Neuron (in vitro differentiated cells): ENCODE measurements around a stretch of chr14.

GRCh38 chr14:74611324-74611666 is 742 bp downstream of the LTBP2 start:
- PRO-cap, result no peak

GRCh38 chr14:74617356-74617738 is 5.3 kb upstream of the LTBP2 start:
- PRO-cap, result no peak

- PRO-cap, result no peak
Measured at GRCh38 chr14:74656011-74656421, 44.0 kb upstream of the LTBP2 start.

DNA sequence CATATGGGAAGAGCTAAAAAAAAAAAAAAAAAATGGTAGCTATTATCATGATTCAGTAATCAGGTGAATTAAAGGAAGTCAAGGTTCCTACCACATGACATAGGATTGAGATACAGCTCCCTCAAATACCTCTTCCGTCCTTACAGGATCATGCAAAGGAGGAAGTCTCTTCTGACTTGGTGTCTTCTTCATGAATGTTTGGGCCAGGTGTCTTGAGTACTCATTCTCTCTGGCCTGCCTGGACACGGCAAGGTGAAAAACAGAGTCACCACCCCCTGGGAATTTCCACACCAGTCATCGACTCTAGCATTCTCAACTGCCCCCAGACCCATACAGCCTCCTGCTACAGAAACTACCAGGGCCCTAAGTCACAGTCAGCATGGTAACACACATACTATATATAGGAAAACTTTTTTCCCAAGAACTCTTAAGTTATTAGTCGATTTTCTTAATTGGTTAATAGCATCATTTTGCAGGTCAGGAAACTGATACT is 44.9 kb upstream of the LTBP2 start:
- PRO-cap, result no peak

- PRO-cap, result no peak
Measured at GRCh38 chr14:74739963-74740213, 23.2 kb upstream of the YLPM1 start.

DNA sequence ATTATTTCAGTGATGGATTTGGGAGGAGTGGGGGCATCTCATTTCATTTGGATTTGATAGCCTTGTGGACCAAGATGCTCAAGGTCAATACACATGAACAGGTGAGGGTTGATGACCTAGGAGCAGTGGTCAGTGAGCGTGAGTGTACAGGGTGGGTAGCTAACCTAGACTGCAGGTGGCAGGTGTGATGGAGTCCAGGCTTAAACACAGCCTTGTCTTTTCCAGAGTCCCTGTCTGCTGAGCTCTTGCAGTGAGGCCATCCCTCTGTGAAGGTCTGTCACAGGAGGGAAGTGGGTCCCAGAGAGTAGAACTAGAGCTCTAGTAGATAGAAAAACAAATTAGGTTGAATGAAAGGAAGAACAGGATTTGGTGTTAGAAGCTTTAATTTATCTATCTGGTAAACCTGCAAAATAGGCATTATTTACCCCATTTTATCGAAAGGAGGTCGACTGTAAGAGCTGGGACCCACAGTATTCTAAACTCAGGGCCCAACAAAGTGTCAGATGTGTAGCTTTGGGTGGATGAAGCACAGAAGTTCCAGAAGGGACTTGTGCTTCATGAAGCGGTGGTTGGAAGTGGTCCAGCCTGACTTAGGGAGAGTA is 18.3 kb downstream of the RPS6KL1 start:
- PRO-cap, result no peak

DNA sequence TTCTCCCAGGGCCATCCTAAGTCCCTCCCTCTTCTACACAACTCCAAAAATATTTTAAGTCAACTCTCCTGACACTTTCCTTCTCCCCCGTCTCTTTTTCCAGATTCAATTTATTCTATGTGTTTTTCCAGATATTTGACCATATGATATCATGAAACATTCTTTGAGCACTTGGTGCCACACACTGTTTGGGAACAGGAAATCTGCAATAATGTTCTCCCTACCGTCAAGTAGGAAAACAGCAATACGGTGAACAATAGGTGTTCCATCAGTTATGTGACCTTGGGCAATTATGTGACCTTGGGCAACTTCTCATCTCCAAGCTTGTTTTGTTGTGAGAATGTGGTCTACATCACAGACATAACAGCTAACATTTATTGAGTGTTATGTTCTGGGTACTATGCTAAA is 981 bp upstream of the NEK9 start:
- PRO-cap, result no peak

DNA sequence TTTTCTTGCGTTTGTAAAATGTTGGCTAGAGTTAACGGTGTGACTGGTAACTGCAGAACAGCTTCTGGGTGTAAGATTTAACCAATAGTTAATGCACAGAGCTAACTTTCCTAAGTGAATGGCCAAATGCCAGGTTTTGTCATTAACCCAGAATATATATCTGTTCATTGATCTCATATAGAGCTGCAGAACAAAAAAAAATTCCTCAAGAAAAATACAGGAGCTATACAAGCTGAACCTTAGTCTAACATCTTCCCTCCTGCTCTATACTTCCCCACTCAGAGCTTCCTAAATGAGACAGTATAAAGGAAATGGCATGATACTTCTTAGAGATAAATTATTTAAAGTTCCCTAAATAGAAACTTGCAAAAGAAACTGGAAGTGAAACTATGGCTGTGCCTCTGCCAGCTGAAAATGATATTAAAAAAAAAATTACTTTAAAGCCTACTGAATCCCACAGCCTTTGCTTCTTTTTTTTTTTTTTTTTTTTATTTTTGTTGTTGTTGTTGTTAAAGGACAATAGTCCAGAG is 11.6 kb upstream of the NEK9 start:
- PRO-cap, result no peak

GRCh38 chr14:75184015-75184404 is 7.6 kb upstream of the TMED10 start:
- PRO-cap, result no peak

GRCh38 chr14:75223649-75224176 is 47.3 kb upstream of the TMED10 start:
- PRO-cap, result no peak

DNA sequence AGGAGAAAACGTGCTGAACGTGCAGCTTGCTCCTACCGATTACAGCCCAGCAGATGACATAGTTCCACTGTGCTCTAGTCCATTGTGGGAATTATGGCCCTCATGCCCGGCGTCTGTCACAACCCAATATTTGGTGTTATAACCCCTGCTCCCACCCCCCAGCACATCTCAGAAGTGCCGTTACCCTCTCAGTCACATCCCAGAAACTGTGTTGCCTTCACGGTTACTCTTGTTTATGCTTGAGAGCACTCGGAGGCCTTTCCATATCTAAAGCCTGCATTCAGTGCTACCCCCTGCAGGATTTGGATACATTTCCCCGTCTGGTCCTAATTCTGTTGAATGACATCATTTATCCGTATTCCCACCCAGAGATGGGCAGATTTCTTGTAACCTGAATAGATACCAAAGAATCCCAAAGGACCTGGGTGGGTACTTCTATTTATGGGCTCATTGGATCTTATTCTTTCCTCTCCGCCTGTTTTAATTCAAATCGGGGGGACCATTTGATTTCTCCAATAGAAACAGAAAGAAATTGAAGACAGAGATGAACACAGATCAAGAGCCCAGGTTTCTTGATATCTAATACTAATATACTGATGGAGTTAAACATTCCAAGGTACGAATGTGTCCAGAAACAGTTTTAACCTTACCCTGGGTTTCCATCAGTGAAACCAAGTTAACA is 19.1 kb upstream of the FOS start:
- PRO-cap, result bidirectional peak, plus-strand start at position 279 of the sequence, minus-strand start at position 269 of the sequence

GRCh38 chr14:75273305-75274009 is 5.2 kb upstream of the FOS start:
- PRO-cap, result no peak

GRCh38 chr14:75276662-75277182 is 1.9 kb upstream of the FOS start:
- PRO-cap, result bidirectional peak, plus-strand start at chr14:75277252, minus-strand start at chr14:75277026

DNA sequence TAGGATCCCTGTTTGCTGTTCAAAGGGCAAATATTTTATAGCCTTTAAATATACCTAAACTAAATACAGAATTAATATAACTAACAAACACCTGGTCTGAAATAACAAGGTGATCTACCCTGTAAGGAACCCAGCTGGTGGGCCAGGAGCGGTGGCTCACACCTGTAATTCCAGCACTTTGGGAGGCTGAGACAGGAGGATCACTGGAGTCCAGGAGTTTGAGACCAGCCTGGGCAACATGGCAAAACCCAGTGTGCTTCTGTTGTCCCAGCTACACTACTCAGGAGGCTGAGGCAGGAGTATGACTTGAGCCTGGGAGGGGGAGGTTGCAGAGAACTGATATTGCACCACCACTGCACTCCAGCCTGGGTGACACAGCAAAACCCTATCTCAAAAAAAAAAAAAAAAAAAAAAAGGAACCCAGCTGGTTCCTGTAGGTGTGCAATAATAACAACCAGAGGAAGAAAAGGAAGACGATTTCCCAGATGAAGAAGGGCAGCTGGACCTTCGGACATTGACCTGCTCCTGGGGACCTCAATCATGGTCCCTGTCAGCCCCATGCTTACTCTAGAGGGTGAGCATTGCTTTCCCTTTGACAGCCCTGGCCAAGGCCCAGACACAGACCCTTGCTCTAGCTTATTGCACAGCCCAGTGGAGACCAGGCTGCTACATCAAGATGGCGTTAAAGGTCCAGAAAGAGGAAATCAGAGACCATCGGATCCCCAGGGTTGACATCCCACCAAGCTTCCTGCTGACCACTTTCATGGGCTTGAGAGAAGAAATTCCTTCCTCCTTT is 5.4 kb downstream of the FOS start:
- PRO-cap, result no peak

GRCh38 chr14:75292350-75292687 is 13.7 kb downstream of the FOS start:
- PRO-cap, result no peak

GRCh38 chr14:75452755-75453769 is 25.2 kb downstream of the JDP2 start:
- PRO-cap, result no peak

DNA sequence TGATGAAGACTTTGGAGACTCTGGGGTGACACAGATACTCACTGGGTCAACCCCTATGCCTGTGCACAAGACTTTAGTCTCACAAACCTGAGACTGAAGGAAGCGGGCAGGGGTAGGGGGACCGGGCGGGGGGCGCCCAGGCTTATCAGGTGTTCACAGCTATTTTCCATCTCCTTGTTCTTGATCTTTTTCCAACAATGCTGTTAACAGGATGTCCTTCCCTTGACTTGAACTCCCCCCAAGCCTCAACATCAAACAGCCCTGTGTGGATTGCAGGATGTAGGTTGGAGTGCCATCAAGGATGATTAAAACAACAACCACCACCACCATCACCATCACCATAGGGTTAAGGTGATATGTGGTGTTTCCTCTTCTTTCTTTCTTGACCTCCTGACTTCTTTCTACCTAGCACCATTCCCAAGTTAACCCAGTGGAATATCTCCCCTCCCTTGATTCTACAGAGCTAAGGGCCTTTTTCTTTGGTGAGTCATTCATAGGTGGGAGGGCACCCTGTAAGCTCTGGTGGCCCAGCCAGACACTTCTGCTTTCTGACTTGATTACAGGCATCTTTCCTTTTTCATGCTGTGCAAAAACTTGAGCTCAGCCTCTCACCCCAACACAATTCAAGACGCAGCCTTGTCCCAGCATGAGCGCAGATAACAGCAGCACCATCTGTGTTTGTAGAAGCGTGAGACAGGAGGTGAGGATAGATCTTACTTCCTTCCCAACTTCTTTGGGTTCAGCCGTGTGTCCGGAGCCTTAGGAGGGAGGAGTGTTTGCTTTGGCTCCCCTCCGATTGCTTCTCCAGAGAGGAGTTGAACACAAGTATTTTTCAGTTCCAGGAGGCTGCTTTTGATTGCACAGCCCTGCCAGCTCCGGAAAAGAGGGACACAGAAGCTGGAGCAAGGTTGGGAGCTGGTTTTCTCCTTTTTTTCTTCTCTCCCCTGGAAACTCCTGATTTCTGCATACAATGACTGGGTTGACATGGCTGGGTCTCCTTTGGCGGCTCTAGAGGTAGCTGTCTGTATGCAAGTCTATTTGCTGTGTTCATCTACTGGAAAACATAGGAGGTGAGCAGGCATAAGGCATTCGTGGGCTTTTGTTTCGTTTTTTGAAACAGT is 26.9 kb downstream of the FLVCR2 start:
- PRO-cap, result no peak

DNA sequence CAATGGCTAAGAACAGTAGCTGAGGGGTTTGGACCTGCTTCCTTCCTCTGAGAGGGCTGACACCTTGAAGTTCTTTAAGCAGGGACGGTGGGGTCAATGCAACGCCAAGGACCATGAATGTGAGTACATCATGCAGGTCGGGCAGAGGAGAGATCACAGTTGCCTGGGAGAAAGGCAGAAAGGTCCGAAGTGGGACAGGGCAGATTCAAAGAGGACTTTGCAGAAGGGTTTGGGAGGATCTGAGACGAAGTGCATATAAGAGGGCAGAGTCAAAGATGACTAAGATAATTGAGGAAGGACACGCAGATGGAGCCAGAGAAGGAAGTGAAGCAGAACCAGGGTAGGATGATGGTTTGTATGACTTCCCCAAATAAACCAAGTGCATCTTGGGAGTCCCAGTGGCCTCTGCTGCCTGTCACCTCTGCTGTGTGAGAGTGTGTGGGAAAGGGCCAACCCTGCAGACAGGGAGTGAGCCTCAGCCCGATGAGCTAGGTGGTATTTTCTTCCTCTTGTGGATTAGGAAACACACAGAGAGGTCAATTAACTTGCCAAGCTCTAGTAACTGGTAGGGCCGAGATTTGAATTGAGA is 36.7 kb downstream of the FLVCR2 start:
- PRO-cap, result no peak

DNA sequence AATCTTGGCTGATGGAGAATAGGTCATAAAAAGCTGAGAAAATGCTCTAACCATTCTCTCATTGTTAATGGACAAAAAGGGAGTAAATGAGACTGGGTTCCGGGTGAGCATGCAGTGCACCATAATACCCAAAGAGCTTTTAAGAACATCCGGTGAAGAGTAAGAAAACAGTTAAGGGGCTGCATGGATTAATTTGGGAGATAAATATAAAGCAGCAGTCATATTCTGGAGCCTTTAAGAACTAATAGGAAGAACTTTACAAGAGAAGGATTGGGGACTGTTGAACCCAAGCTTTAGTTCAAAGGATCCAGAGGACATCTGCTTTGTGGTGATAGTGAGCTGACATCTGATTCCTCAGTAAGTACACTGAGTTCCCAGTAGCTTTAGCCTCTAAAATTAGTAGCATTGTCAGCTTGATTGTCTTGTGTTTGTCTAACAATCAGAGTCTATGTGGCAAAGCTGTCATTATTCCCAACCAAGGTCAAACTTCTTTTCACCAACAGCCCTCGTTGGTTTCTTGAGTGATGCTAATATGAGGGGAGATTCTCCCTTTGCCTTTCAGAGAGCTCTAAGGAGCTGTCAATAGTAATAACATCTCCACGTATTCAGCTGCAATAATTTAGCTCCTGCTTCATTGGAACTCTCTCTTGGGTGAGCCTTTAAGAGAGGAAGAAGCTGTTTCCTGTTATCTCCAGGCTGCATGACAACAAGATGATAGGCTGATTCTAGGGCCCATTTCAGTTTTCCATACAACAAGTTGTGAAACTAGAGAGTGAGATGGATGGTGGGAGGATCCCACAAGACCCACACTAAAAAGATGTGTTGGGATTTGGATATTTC is 46.8 kb downstream of the TGFB3 start:
- PRO-cap, result no peak

DNA sequence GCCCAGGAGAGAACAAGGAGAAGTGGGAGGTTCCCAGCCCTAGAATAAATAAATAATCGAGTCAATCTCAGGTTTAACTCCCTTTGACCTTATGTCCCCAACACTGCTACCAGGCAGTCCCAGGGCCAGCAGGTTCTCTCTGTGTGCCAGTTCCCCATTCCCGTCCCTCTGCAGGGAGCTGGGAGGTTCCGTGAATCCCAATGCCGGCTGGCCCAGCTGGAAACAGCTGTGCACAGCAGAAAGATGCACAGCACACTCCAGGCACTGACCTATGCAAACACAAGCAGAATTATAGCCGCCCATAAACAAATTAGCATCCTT is 46.8 kb upstream of the ESRRB start:
- PRO-cap, result no peak